ENCODE results near the gene SMIM2.

DNA sequence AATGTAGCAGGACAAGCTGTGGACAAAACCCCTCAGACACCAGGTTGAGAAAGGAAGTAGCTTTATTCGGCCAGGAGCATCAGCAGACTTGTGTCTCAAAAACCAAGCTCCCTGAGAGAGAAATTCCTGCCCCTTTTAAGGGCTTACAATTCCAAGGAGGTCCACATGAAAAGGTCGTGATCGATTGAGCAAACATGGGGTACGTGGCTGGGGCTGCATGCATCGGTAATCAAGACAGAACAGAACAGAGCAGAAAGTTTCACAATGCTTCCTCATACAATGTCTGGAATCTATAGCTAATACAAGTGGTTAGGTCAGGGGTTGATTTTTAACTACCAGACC is 91.4 kb downstream of the SLC25A15 start:
- PRO-cap, 2 experiments = no peak in any of the 2 experiments

DNA sequence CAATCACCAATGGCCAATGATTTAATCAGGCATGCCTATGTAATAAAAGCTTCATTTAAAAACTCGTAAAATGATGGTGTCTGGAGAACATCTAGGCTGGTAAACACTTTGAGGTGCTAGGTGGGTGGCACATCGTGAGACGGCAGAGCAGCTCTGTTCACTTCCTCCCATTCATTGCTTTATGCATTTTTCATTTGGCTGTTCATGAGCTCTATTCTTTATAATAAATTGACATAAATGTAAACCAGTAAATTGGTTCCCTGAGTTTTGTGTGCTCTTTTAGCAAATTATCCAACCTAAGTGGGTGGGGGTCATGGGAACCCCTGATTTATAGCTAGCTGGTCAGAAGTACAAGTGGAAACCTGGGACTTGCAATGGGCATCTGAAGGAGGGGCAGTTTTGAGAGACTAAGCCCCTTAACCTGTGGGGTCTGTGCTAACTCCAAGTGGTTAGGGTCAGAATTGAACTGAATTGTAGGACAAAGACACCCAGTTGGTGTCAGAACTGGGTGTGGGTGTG is 90.0 kb downstream of the ELF1 start:
- PRO-cap, 2 experiments = no peak in any of the 2 experiments

- PRO-cap, 2 experiments = no peak in any of the 2 experiments
Observed at GRCh38 chr13:40981775-40982340, 37.3 kb downstream of the ELF1 start.

GRCh38 chr13:41064735-41065513 is 3.6 kb downstream of the WBP4 start:
- PRO-cap, 2 experiments = no peak in any of the 2 experiments

- PRO-cap, 2 experiments = no peak in any of the 2 experiments
Observed at GRCh38 chr13:41639871-41640555, 182.7 kb downstream of the RGCC start.

- PRO-cap, 2 experiments = peak in 1 of 2 experiments; most common plus-strand start chr13:41650332 (in 1)
Observed at GRCh38 chr13:41650063-41650590, 192.8 kb downstream of the RGCC start.

DNA sequence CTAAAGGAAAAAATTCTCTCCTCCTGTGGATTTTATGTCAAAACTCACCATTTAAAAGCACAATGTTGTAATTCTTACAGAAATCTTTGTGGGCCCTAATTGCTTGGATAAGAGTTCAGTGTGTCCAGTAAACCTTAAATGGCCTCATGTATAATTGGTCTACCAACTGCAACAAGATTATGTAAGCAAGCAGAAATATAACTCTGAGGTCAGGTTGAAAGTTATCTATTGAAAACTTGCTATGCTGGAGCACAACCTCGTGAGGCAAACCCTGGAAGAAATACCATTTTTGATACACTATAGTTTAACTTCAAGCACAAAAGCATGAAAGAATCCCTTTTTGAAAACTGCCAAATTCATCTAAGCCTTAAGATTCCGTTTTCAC is 21.9 kb downstream of the VWA8 start:
- PRO-cap, 2 experiments = no peak in any of the 2 experiments

GRCh38 chr13:42011618-42011876 is 36.9 kb upstream of the DGKH start:
- PRO-cap, 2 experiments = no peak in any of the 2 experiments

- PRO-cap, 2 experiments = no peak in any of the 2 experiments
Observed at GRCh38 chr13:42060562-42061345, 12.3 kb downstream of the DGKH start.

DNA sequence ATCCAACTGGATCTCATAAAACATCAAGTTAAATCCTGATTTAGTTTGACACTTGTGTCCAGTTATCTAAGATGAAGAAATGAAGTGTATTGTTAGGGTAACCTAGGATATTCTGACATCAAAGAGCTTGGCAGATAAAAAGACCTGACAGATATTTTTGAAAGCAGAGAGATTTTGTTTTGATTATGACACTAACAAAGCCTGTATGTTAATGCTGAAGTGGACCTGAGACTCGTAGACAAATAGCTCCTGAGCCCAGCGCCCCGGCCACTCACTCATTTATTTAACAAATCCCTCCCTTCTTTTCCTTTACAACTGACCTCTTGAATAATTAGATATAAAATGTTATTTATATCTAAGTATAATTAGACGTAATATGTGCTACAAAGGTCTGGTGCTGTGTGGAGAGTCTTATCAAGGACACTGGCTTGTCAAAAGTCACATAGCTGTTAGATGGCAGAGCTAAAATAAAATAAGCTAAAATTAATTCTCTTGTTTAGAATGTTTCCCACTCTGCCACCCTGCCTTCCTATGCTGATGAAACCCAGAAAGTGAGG is 73.1 kb upstream of the FAM216B start:
- PRO-cap, 2 experiments = no peak in any of the 2 experiments

- PRO-cap, 2 experiments = no peak in any of the 2 experiments
Observed at GRCh38 chr13:42716069-42716433, 65.3 kb upstream of the FAM216B start.

DNA sequence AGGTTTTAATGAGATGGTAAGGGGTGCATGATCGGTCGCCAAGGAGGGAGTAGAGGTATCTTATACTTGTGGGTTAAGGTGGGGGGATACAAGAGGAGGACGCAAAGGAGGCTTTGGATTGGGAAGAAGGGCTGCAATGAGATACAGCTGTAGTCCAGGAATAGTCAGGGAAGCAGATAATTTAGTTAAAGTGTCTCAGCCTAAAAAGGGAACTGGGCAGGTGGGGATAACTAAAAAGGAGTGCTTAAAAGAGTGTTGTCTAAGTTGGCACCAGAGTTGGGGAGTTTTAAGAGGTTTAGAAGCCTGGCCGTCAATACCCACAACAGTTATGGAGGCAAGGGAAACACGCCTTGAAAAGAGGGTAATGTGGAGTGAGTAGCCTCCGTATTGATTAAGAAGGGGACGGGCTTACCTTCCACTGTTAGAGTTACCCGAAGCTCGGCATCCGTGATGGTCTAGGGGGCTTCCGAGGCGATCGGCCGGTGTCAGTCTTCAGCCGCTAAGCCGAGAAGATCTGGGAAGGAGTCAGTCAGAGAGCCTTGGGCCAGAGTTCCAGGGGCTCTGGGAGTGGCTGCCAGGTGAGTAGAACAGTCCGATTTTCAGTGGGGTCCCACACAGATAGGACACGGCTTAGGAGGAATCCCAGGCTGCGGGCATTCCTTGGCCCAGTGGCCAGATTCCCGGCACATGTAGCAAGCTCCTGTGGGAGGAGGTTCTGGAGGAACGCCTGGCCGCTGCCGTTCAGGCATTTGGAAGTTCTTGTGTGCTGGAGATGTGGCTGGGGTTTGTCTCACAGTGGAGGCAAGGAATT is 89.0 kb downstream of the FAM216B start:
- PRO-cap, 2 experiments = no peak in any of the 2 experiments

- PRO-cap, 2 experiments = no peak in any of the 2 experiments
Observed at GRCh38 chr13:43095355-43096079, 72.1 kb downstream of the DNAJC15 start.

DNA sequence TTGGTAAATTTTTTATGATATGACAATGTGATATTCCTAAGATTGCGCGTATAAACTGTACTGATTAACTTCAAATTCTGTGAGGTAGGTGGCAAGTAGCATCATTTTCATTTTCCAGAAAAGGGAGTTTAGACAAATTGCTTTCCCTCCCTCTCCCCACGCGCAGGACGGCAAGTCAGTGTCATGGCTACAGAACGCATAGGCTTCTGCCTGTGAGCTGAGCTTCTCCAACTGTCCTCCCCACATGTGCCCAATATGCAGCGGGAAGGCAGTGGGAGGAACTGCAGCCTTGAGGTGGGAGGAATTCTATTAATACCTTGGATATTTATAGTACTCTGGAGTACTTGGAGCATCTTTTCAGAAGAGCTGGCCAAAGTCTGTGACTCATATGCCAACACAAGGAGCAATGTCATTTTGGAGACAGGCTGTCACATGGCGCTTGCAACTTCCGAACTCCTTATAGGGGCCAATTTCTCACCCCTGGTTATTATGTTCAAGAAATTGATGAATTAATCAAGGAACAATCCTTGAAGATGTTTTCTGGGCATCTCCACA is 32.6 kb downstream of the SMIM2 start:
- PRO-cap, 2 experiments = no peak in any of the 2 experiments

- PRO-cap, 2 experiments = no peak in any of the 2 experiments
Observed at GRCh38 chr13:44160500-44161295, at the start of gene SMIM2. Gene SMIM2, minus strand, starts transcription at chr13:44161257.

DNA sequence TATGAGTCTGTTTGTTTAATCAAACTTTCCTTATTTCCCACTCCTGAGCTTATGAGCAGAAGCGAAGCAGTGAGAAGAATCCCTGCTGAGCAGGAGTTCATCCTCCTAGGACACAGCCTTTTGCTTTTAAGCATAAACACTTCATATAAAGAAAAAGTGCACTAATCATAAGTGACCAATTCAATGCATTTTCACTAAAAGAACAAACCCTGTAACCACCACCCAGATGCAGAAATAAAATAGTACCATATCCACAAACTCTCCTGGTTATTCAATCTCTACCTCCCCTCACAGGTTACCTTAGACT is 60.9 kb upstream of the SMIM2 start:
- PRO-cap, 2 experiments = no peak in any of the 2 experiments

DNA sequence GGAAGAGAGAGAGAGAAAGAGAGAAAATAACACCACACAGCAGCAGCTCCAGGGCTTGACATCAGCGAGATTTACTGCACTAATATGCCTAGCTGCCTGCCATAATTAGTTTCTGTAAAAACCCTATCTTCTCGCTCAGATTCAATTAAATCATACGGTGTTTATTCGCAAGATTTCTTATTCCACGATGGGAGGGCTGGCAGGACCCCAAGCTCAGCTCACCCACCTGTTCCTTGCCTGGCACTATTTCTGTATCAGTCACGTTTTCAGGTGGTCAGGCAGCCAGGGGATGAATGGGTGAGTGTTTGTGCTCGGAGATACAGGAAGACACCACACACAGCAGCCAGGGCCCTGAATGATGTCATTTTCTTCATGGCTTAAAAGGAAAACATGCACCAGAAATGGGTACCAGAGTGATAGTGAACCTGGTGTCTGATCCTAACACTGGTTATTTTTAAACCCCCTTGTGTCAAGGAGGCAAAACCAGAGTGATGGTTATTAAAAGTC is 98.5 kb upstream of the SMIM2 start:
- PRO-cap, 2 experiments = no peak in any of the 2 experiments

- PRO-cap, 2 experiments = no peak in any of the 2 experiments
Observed at GRCh38 chr13:44331760-44332310, 41.8 kb upstream of the SERP2 start.

DNA sequence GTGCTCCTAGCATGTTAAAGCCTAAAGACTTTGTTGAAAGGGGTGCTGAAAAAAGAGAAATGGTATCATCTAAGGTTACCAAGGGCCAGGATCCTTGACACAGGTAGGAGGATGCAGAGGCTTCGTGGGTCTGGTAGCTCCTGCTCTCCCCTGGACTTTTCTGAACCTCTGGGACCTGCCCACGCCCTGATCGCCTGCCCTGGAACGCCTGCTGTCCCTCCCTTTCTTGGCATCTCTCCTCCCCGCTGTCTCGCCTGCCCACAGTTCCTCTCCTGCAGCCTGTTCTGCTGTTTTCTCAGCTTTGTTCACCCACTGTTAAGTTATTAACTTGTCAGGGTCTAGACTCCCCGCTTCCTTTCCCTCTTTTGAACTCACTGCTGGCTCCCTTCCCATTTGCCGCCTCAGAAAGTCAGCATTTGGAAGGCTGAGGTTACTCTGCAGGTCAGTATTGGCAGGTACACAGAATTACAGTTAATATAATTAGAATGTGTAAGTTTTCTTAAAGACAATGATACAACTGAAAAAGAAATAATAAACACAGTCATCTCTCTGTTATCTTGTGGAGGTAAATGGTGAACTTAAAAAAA is 19.8 kb downstream of the SERP2 start:
- PRO-cap, 2 experiments = peak in 2 of 2 experiments; most common plus-strand start position 232 of the sequence (in 1); most common minus-strand start position 162 of the sequence (in 2)

DNA sequence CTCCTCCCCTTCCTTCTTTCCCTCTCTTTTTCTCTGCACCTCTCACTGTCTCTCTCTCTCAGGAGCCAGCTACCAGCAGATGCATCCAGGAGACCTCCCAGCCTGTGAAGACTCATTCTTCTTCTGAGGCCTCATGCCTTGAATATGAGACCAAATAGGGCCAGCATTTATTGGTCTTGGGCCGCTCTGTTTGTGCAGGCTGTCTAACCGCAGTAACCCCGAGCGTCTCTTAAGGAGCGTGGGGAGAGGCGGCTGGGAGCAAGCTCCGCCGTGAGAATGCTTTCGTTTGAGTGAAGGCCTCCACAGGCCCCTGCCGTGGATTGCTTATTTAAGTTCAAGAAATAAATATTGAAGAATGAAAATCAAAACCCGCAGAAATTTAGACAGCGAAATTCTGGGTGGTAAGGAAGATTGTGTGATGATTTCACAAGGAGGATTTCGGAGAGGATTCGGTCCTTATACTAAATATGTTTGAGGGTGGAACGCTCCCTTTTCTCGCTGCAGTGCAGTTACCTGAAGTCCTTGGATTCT is 166.9 kb downstream of the NUFIP1 start:
- PRO-cap, 2 experiments = no peak in any of the 2 experiments

Data from Colon Carcinoma Metastatic in the Brain (tissue), 2 donors.